Cerebral cortex (tissue), 2 donors: ENCODE results near the gene SIGLEC15.

- PRO-cap, 2 experiments, result no peak in any of the 2 experiments
These were observed 38.9 kb downstream of the INO80C start for GRCh38 chr18:35458686-35459533.

- PRO-cap, 2 experiments, result no peak in any of the 2 experiments
These were observed 15.9 kb downstream of the INO80C start for GRCh38 chr18:35481862-35482301.

GRCh38 chr18:35496669-35497468, 891 bp downstream of the INO80C start:
- PRO-cap, 2 experiments, result no peak in any of the 2 experiments

GRCh38 chr18:35695434-35696365, 114.2 kb downstream of the GALNT1 start:
- PRO-cap, 2 experiments, result no peak in any of the 2 experiments

DNA sequence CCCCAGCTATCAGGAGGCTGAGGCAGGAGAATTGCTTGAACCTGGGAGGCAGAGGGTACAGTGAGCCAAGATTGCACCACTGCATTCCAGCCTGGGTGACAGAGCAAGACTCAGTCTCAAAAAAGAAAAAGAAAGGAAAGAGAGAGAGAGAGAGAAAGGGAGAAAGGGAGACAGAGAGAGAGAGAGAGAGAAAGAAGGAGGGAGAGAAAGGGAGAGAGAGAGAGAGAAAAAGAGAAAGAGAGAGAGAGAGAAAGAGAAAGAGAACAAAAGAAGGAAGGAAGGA, 141.9 kb upstream of the C18orf21 start:
- PRO-cap, 2 experiments, result no peak in any of the 2 experiments

- PRO-cap, 2 experiments, result no peak in any of the 2 experiments
These were observed 26.1 kb downstream of the C18orf21 start for GRCh38 chr18:35998465-35999068.

- PRO-cap, 2 experiments, result no peak in any of the 2 experiments
These were observed 1.1 kb downstream of the ELP2 start for GRCh38 chr18:36130849-36131182.

DNA sequence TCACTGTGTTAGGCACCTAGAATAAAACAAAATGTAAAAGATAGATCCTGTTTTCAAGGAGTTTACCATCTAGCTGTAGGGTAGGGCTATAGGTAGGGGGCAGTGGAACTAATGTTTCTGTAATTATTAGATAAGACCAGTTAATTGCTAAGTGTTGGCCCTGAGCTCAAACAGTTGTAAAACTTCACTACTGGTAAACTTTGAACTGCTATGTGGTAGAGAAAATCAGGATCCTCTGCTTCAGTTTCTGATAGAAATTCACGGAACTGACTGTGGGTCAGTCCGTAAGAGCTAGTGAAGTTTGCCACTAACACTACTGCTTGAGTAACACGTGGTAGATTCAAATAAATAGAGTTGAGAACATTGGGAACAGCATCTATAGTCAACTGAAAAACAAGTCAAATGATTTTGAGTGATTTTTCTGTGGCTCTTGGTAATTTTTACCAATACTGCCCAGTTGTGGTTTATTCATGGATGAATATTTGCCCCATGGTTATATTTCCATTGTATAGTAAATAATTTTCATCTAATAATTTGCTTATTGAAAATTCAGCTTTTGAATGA, 26.3 kb downstream of the ELP2 start:
- PRO-cap, 2 experiments, result no peak in any of the 2 experiments

- PRO-cap, 2 experiments, result no peak in any of the 2 experiments
These were observed 9.6 kb upstream of the MOCOS start for GRCh38 chr18:36177431-36178426.

- PRO-cap, 2 experiments, result no peak in any of the 2 experiments
These were observed 11.8 kb downstream of the FHOD3 start for GRCh38 chr18:36309249-36309868.

- PRO-cap, 2 experiments, result no peak in any of the 2 experiments
These were observed 112.6 kb downstream of the CELF4 start for GRCh38 chr18:37452916-37453426.

GRCh38 chr18:42038754-42039186, 83.7 kb downstream of the PIK3C3 start:
- PRO-cap, 2 experiments, result no peak in any of the 2 experiments

- PRO-cap, 2 experiments, result no peak in any of the 2 experiments
These were observed 153.0 kb downstream of the PIK3C3 start for GRCh38 chr18:42107939-42108611.

GRCh38 chr18:43034604-43035036, 80.9 kb downstream of the RIT2 start:
- PRO-cap, 2 experiments, result no peak in any of the 2 experiments

GRCh38 chr18:44690996-44691553, 10.4 kb downstream of the SETBP1 start:
- PRO-cap, 2 experiments, result no peak in any of the 2 experiments

GRCh38 chr18:44789094-44789526, 108.4 kb downstream of the SETBP1 start:
- PRO-cap, 2 experiments, result no peak in any of the 2 experiments

- PRO-cap, 2 experiments, result no peak in any of the 2 experiments
These were observed 257.2 kb downstream of the SETBP1 start for GRCh38 chr18:44937890-44938361.

- PRO-cap, 2 experiments, result no peak in any of the 2 experiments
These were observed 297.0 kb downstream of the SETBP1 start for GRCh38 chr18:44977595-44978159.

DNA sequence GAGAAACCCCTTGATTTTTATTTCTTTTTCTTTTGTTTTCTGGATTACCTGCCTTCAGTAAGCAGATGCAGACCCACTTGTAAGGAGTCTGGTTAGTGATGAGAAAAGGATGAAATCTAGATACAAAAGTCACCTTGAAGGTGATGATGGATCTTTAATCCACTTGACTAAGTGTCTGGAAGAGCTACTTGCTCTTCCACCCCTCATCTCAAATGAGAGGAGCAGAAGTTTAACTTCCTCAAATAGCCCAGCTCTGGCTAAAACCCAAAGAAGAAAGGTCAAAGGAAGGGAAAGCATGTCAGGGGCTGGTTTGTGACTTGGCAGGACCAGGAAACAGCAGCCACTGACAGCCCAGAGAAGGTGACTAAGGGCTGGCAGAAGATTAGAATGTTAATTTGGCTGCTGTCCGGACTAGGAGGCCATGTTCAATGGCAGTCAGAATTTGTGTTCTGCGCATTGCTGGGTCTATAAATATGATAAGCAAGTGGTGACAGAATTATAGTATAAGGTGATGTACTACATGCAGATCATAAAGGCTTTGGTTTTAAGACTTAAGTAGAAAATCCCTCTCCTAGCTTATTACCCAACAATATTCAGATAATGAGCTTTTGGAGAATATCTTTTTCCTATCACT, 386.2 kb downstream of the SETBP1 start:
- PRO-cap, 2 experiments, result no peak in any of the 2 experiments

GRCh38 chr18:45825479-45825943, at the start of gene SIGLEC15:
TSS of gene SIGLEC15 (plus strand) at chr18:45825675.
- PRO-cap, 2 experiments, result no peak in any of the 2 experiments